ENCODE measurements around the genes LY6G5B and CLIC1.

DNA sequence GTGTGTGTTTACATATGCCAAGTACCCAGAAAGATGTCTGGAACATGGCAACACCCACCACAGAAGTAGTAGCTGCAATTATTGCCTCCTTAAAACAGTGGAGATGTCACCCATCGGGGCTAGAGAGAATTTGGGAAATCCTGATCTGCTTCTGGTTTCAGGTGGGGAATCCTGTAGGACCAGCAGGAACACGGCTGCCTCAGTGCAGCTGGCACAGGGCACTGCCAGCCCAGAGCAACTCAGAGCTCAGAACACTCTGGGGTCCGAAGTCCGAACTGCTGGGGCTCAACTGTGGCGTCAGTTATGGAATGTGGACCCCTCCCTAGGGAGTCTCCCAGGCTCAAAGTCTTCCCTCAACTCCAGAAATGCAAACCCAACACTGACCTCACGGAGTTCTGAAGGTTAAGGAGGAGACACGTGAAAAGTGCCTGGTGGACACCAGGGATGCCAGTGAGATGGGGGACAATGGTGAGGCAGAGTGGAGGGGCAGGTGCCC is 21.4 kb upstream of the HLA-B start:
- PRO-cap = no peak

DNA sequence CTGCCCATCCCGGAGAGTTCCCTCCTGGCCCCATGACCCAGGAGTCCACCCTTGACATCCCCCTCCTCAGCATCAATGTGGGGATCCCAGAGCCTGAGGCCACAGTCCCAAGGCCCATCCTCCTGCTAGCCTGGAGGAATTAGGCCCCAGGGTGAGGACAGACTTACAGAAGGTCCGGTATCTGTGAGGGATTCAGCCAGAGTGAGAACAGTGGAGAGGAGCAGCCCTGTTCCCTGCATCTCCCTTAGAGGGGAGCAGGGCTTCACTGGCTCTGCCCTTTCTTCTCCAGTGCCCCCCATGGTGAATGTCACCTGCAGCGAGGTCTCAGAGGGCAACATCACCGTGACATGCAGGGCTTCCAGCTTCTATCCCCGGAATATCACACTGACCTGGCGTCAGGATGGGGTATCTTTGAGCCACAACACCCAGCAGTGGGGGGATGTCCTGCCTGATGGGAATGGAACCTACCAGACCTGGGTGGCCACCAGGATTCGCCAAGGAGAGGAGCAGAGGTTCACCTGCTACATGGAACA is 8.9 kb downstream of the MICB start:
- PRO-cap = no peak

- PRO-cap = no peak
Observed at GRCh38 chr6:31527134-31527619, 1.6 kb upstream of the MCCD1 start.

- PRO-cap = no peak
Observed at GRCh38 chr6:31532077-31533057, 3.6 kb downstream of the MCCD1 start.

DNA sequence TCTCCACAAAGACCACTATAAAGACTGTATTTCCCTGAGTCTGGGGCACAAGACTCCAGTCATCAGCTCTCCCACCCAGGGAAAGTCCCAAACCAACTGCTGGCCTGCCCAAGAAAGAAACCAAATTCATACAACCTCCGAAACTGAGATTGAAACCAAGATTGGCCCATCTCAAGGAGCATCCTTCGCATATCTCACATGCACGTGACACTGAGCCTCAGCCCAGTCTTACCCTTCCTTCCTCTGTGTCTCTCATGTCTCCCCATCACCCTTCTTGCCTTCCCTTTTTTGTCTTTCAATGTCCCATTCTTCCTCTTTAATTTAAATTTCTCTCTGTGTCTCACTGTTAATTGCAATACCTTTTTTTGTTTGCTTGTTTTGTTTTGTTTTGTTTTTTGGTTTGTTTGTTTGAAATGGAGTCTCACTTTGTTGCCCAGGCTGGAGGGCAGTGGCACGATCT is 3.4 kb upstream of the LTA start:
- PRO-cap = no peak

- PRO-cap = no peak
Observed at GRCh38 chr6:31615496-31616242, 635 bp downstream of the AIF1 start.

GRCh38 chr6:31639408-31640117 is 12.9 kb downstream of the BAG6 start:
- PRO-cap = no peak

DNA sequence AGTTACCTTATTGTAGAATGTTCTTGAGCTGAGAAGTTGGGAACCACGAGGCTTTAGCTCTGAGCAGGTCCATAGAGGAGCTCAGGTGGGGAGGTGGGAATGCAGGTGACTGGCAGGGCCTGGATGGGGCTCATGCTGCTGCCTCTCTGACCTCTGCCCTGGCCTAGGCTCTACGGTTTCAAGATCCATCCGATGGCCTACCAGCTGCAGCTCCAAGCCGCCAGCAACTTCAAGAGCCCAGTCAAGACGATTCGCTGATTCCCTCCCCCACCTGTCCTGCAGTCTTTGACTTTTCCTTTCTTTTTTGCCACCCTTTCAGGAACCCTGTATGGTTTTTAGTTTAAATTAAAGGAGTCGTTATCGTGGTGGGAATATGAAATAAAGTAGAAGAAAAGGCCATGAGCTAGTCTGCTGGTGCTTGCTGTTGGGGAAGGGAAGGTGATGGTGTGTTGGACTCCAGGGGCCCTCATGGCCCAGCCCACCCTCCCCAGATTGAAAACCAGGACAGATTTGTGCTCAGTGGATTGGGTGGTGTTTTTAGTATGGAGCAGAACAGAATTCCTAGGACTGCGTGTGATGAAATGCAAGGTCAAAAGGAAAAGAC is at the start of gene LY6G5B:
TSS of gene LY6G5B (plus strand) at position 308 of the 604 bp plus-strand sequence.
- PRO-cap = no peak

- PRO-cap = no peak
Observed at GRCh38 chr6:31711106-31711689, 4.0 kb upstream of the LY6G6D start.

- PRO-cap = no peak
Observed at GRCh38 chr6:31713691-31714384, 1.3 kb upstream of the LY6G6D start.

DNA sequence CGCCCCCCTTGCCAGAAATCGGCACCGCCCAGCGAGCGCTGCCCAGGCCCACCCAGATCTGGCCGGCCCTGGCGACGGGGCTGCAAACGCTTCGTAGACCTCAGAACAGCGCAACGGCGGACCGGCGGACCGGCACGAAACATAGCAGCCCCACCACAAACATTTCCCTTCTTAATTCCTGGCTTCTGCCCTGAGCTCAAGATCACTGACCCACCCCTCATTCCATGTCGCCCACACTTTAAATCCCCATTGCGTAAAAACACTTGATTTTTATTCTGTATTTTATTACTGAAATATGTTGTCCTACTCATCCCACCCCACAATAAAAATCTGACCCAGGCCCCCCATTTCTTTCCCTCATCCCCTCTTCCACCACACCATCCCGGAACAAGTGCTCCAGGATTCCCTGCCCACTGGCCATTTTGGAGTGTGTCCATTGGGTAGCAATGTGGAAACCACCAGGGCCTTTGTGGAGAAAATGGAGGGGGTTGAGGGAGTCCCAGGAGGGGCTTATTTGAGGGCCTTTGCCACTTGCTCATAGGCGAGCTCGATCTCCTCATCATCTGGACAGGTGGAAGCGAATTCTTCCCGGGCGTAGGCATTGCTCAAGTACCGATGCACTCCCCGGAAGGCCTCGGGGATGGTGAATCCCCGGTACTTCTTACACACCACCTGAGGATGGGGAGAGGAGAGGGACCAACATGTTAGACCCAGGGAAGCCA is 1.4 kb upstream of the DDAH2 start:
- PRO-cap = bidirectional peak, plus-strand start at position 85 of the sequence, minus-strand start outside the sequence

DNA sequence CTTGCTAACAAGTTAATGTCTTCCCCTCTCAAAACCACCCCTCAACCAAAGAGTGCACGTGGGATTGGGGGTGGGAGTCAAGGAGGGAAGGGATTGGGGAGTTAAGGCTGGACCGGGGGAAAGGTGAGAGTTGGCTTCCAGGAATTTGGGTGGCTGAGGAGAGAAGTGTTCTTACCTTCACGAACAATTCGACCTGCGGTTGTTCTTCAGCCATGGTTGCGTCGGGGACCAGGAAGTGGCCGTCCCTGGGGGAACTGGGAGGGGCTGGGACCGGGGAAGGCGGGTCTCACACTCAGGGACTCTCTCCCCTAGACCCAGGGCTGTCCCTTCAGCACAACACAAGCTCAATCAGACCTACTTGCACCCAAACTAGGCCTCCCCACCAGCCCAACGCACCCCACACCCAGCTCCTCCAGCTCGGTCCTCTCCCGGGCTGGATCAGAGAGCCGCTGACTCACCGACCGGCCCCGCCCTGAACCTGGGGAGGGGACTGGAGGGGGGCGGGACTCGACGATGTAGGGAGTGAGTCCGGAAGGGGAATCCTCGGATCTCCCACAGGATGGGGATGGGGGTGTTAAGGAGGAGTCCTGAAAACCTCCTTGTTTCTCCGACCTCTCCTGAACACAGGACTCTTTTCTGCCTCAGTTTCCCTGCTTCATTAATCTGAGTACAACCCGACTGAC is at the start of gene CLIC1:
TSS of gene CLIC1 (minus strand) at position 444 of the 683 bp plus-strand sequence.
- PRO-cap = bidirectional peak, plus-strand start at position 336 of the sequence, minus-strand start at position 229 of the sequence; bidirectional peak, plus-strand start at position 546 of the sequence, minus-strand start at position 427 of the sequence

GRCh38 chr6:31816852-31817903 is 1.8 kb downstream of the HSPA1A start:
- PRO-cap = unidirectional peak, plus-strand start at chr6:31817452

DNA sequence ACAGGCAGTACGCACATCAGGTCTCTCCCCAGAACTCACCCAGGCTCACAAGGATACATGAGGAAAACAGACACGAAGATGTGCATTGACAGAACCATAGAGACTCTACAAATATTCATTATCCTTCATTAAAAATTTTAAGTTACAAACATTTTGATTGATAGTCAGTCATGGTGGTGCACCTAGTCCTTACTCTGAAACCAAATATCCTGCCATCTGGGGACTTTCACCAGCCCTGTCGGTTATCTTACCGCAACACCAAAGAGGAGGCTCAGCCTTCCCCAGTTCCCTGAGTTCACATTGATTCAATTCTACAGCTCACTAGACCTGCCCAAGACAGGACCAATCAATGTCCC is 3.5 kb downstream of the NEU1 start:
- PRO-cap = no peak

DNA sequence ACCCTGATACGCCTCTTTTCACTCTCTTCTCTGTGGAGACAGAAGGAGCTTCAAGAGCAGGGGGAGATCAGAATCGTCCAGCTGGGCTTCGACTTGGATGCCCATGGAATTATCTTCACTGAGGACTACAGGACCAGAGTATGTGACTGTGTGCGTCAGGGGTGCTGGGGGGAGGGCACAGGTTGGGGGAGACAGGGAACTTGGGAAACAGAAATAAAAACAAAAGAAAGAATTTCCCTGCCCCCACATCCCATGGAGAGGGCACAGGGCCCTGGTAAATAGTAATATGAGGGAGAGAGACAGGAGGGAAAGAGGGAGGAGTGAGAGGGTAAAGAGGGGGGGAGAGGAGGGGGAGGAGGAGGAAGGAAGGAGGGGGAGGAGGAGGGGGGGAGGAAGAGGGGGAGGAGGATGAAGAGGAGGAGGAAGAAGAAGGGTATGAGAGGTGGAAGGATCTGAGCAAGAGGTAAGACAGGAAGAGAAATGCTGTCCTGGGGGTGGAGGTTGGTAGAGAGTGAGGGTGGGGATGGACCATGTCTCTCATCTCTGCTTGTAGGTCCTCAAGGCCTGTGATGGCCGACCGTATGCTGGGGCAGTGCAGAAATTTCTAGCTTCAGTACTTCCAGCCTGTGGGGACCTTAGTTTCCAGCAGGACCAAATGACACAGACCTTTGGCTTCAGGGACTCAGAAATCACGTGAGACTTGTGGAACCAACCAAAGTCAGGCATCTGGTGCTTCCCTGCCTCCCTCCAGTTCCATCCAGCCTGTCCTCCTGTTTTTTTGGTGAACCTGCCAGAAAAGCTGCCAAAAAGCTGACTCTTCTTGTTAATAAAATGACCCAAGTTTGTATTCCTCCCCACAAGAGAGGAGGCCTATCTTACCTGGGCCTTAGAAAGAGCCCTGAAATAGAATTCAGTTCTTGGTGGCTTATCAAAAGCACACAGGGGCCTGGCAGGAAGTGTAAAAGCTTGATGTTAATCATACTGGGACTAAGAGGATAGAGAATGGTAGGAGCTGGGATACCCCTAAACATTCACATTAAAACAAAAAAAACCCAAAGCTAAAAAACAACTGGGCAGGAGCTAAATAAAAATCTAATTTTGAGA is 2.6 kb upstream of the C4A start:
- PRO-cap = unidirectional peak, minus-strand start at position 83 of the sequence; unidirectional peak, minus-strand start at position 111 of the sequence; bidirectional peak, plus-strand start at position 805 of the sequence, minus-strand start at position 642 of the sequence

DNA sequence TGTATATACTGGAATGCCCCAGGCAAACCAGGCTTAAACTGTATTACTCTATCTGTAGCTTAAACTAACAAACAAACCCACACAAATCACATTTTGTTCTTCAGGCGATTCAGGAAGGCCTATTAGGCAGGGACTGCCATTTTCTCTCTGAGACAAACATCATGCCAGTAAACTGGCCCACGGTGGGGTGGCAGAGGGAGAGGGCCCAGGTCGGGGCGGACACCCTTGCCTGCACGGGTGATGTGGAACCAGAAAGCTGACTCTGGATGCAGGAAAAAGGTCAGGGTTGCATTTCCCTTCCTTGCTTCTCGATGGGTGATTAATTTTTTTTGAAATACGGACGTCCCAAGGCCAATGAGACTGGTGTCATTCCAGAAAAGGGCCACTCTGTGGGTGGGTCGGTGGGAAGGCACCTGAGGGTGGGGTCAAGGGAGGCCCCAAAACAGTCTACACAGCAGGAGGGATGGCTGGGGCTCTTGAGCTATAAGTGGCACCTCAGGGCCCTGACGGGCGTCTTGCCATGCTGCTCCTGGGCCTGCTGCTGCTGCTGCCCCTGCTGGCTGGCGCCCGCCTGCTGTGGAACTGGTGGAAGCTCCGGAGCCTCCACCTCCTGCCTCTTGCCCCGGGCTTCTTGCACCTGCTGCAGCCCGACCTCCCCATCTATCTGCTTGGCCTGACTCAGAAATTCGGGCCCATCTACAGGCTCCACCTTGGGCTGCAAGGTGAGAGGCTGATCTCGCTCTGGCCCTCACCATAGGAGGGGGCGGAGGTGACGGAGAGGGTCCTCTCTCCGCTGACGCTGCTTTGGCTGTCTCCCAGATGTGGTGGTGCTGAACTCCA is 9.2 kb upstream of the C4B start:
- PRO-cap = no peak

DNA sequence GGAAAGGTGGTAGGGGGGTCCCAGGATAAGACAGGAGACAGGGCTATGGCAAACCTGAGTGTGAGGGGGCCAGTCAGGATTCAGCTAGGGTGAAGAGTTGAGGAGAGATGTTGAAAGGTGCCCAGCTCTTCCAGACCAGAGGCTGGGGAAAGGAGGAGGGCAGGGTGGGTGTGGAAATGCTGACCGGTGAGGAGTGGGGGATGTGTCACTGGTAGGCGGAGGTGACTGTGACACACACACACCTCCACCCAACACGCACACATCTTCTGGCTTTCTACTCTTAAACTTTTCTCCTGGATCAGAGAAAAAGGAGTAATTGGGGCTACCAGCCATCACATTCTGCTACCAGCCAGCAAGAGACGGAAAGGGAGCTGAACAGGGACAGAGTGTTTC is 2.9 kb downstream of the TNXB start:
- PRO-cap = no peak

DNA sequence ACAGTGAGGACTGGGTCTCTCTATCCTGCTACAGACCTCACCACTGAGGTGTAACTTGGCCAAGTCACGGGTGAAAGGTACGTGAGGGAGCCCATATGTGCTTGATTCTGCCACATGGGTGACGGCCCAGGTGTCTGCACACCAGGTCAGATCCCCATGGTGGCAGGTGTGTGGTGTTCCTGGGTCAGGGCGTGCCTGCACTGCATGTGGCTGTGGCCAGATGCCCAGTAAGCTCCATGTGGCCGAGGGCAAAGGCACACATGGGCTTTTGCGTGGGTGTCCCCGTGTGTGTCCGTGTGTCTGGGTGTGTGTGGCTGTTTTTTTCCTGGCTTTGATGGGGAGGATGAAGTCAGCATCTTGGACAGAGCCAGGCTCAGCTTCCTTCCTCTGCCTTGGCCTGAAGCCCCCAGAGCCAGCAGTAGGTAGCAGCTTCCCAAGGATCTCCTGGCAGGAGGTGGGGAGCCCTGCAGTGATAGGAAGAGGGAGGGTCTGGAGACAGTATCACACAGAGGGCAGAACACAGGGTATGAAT is 1.5 kb upstream of the TNXB start:
- PRO-cap = no peak

GRCh38 chr6:32112198-32112926 is 3.2 kb upstream of the TNXB start:
- PRO-cap = no peak

DNA sequence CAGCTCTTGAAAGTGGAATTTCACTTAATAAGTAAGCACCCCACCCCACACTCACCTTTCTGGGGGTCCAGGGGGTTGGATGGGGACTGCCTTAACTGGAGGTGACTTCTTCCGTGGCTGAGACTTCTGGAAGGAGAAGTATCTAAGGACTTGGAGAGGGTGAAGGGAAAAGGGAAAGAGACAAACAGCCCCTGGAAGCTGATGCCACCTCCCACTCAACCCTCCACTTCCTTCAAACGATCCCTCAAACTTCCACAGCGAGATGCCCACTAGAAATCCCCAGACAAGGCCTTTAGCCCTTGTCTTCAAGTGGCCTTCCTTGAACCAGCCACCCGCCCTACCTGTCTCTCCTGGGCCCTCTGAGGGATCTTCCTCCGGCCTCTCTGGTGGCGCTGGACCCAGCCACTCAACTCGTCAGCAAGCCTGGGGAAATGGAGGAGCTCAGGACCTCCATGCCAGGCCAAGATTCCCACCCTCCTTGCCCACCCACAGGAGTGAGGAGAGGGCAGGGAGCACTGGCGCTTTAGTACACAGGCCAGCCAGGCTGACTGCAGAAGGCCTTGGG is 7.9 kb upstream of the TNXB start:
- PRO-cap = no peak

Measured in left lobe of liver (tissue), 1 donor.